Measurements from ENCODE around the genes CYS1 and HPCAL1.

DNA sequence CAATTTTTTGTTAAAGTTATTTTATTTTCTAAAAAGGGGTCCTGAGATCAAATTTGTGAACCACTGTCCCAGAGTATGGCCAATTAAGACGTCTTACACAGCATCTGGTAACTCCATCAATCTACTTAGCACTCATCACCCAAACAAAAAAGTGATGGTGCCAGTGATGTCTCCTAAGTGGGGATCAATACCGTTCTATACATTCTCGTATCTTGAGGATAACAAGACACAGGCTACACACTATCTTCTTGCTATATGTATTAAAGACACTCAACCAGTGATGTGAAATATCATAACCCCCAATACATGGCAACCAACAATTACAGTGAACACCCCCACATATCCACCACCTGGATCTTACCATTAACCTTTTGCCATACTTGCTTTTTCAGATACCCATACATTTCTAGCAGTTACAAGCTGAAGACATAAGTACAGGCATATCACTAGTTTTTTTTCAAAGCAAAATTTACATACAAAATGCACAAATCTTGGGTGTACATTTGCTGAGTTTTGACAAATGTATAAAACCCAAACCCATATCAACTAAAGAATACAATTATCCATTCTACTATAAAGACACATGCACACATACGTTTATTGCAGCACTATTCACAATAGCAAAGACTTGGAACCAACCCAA is 9.5 kb downstream of the YWHAQ start:
- PRO-cap = no peak

DNA sequence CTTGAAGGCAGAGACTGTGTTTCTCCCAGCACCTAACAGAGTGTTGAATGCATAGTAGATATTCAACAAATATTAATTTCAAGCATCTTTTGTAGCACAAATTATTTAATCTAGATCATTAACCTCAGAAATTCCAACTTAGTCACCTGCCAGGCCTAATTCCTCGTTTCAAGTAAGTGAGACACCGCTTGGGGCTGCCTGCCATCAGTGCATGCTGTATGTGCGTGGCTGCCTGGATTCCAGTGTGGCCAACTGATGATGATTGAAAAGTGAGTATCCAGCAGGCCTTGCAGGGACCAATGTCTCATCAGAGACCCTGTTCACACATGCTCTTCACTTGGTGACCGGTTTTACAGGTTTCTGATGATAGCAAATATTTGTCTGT is 13.6 kb upstream of the YWHAQ start:
- PRO-cap = no peak

- PRO-cap = no peak
Measured at GRCh38 chr2:9667836-9668415, 37.1 kb upstream of the YWHAQ start.

DNA sequence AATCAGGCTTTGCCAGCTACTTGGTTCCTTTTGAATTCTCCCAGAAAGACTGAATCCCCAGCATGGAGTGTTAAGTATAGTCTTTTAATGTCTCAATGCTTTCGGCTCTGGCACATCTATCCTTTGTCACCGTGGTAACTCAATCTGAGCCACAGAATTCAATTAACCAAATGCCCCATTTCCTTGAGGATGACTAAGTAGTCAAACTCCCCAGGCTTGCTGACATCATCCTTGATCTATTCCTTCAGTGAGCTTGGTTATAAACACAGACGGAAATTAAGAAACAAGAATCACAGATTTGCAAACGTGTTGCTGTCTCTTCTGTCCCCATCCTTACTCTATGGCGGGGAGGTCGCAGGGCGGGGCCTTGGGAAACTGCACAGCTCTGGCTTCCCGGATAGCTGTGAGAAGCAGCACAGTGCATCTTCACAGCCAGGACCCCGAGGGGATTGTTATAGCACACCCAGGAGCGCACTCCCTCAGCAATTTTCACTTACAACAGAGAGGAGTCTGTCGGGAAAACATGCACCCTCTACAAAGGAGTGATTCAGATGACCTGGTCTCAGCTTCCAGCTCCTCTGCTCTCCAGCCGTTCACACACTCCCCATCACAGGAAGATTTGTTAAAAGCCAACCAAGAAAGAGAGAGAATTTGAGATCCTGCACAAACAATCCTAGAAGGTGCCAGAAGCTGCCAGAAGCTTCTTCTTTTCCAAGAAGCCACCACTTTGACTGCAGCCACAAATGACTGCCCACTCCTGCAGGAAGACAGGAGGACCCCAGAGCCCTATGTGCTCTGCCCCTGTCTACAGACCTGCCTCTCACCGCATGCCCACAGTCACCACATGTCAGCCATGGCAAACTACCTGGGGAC is 44.8 kb upstream of the YWHAQ start:
- PRO-cap = no peak

DNA sequence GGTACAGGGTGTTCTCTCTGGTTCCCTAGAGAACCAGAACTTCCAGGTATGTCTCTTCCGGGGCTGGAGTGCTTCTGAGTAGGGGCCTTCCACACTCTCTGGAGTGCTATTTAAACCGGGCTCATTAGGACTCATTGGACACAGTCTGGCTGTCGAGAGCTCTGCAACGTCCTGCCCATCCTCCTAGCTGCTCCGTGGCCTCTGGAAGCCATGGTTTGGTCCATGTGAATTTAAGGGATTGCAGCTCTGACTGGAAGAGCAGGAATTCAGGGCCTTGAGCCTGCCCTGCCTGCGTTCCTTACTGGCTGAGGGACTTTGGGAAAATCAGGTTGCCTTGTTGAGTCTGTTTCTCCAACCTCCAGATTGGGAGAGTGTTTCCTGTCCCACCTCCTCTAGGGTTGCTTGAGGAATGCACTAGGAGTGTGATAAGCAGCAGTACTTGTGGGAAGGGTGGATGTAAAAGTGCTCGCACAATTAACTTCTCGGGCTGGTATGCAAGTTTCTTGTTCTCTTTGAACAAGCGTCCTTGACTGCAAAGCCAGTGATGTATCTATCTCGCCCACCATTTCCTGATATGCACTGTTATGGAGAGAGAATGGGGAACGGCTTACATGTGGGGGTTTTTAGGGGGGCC is 84.4 kb upstream of the YWHAQ start:
- PRO-cap = no peak

GRCh38 chr2:9754033-9754566 is 89.2 kb upstream of the TAF1B start:
- PRO-cap = unidirectional peak, minus-strand start at chr2:9754362

DNA sequence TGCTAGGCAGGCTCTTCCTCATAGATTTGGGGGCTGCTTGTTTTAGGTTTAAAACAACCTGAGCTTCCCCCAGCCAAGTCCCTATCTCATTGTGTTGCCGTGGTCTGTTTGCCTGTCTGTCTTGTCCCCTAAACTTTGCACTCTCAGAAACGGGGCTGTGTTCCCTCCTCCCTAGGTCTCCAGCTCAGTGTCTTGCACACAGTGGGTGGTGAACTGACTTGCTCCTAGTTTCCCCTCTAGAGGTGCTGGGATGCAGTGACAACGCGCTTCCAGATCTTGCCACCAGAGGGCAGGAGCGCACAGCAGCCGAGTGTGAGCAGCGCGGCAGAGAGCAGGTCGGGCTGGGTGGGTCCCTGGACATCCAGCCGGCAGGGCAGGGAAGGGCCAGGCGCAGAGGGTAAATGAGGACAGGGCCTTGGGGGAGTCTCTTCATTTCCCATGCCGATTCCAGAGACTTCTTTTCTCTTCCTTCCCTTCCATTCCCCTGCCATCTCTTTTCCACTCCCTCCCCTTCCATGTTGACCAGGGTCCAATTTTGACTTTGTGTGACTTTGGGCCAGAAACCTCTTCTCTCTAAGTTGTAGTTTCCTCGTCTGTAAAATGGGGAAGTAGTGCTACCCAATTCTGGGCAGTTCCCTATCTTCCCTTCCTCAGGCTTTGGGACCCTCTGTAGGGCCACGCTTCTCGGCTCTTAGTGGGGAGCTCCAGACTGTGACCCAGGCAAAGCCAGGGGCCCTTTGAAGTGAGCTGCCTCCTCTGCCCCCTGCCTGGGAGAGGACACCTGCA is 43.5 kb upstream of the TAF1B start:
- PRO-cap = no peak

- PRO-cap = unidirectional peak, plus-strand start at chr2:9976191
Measured at GRCh38 chr2:9976035-9976478, 24.6 kb downstream of the GRHL1 start.

DNA sequence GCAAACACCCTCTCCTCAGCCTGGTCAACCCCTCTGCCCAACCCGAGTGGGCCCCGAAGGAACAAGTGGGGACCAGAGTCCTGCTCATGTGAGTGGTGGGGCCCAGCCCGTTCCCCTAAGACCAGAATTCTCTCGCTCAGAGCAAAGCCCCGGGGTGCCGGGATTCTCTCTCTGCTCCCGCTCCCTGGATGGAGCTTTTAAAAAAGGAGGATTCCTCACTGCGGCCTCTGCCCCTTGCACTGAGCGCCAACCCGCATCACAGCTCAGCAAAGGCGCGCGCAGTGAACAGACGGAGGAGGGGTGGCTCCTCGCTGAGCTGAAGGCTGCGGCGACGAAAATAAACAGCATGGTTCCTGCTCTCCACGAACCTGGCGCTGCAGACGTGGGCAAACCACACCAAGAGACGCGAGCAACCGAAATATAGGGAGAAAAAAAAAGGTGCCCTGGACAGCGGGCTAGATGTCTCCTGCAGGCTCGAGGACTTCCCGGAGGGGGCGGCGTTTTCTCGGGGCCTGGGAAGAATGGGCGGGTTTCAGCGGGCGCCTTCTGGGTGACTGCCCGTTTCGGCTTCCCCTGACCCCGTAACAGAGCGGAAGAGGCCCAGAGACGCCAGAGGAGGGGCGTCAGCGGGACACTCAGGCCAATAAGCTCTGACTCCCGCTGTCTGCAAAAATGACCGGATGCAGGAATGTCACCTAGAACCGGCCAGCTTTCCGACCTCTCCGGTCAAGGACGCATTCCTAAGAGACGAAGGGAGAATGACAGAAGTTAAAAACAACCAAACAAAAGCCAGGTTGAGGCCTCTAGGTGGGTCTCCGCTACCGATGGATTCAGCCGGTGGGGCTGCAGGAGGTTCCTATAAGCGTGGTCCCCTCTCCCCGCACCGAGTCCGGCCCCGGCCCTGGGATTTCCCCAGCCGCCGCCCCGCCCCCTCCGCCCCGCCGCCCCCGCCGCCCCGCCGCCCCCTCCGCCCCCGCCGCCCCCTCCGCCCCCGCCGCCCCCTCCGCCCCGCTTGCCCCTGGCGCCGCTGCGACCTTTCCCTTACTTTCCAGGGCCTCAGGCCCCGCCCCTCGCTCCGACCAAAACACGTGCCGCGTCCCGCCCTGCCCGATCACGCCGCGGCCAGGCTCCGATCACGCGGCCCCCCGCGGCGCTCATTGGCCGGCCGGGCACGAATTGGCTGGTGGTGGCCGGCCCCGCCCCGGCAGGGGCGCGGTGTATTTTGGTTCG is 670 bp upstream of the KLF11 start:
- PRO-cap = bidirectional peak, plus-strand start at position 603 of the sequence, minus-strand start at position 476 of the sequence; bidirectional peak, plus-strand start outside the sequence, minus-strand start at position 1,043 of the sequence

DNA sequence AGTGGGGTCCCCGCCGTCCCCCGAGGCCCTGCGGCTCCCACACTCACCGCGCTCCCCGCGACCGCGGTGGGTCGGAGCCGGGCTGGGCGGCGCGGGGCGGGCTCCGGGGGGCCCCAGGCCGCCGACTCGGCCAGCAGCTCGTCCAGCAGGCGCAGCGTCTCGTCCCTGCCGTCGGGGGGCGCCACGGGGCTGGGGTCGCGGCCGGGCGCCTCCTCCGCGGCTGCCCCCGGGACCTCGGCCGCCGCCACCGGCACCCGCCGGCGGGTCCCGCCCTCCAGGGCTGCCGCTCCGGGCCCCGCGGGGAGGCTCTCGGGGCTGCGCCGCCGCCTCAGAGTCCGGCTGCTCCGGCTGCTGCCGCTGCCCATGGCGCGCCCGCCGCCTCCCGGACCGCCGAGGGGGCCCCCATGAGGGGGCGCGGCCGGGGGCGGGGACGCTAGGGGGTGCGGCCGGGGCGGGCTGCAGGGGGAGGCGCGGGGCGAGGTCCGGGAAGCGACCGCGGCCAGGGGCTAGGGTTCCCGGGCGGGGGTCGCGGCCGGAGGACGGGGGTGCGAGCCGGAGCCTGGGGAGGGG is at the start of gene CYS1:
TSS of gene CYS1 (minus strand) at position 553 of the 570 bp plus-strand sequence.
- PRO-cap = bidirectional peak, plus-strand start at position 471 of the sequence, minus-strand start at position 128 of the sequence

DNA sequence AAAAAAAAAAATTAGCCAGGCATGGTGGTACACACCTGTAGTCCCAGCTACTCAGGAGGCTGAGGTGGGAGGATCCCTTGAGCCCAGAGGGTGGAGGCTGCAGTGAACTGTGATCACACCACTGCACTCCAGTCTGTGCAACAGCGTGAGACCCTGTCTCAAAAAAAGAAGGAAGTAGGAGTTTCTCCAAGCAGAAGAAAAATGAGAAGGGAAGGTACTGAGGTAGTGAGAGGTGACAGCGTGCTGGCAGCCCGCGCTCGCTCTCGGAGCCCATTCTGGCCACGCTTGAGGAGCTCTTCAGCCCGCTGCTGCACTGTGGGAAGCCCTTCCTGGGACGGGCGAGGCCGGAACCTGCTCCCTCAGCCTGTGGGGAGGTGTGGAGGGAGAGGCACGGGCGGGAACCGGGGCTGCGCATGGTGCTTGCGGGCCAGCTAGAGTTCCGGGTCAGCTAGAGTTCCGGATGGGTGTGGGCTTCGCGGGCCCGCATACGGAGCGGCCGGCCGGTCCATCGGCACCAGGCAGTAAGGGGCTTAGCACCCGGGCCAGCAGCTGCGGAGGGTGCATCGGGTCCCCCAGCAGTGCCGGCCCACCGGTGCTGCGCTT is 10.9 kb upstream of the CYS1 start:
- PRO-cap = no peak

DNA sequence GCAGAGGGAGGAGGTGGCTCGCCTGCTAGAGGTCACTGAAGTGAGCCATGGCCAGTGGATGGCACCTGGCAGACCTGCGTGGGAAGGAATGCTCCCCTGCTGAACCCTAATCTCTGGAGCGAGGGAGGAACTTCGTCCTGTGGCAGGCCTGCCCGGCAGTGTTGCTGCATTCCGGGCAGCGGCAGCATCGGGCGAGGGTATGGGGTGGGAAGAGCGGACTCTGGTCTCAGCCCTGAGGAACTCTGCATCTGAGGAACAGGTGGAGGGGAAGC is 25.1 kb upstream of the HPCAL1 start:
- PRO-cap = no peak

DNA sequence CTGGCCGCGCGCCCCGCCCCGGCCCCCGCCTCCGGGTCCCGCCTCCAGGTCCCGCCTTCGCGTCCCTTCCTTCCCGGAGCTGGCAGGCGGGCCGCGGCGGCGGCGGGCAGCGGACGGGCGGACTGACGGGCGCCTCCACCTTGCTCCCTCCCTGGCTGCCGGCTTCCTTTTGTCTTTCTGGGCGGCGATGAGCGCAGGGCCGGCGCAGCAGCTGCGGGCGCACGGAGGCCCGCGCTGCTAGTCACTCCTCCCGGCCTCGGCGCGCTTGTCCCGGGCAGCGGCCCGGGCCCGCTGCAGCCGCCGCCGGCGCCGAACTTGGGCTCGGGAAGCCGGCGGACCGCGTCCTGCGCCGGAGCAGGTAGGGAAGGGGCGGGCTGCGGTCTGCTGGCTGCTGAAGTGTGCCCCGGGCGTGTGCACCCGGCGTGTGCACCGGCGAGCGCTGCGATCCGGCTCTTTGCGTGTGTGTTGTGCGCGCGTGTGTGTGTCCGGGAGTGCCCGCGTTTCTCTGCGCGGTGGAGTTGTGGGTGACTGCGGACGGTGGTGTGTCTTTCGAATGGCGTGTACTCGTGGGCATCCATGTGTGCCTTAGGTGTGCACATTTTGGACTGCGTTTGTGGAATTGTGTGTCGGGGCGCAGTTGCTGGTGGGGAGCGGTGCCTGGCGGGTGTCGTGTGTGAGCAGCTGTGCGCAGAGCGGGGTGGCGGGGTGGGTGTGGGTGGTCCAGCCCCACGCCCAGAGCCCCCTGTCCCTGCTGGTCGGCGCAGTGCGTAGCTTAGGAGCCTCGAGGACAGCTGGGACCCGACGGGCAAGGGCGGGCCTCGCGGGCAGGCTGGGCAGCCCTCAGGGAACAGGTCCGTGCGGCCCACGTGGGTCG is at the start of gene HPCAL1:
TSS of gene HPCAL1 (plus strand) at position 85 of the 874 bp plus-strand sequence.
- PRO-cap = bidirectional peak, plus-strand start at position 85 of the sequence, minus-strand start outside the sequence

- PRO-cap = bidirectional peak, plus-strand start at chr2:10303916, minus-strand start at chr2:10303846; bidirectional peak, plus-strand start at chr2:10304089, minus-strand start at chr2:10304145
Measured at GRCh38 chr2:10303694-10304452, 1.2 kb downstream of the HPCAL1 start.

DNA sequence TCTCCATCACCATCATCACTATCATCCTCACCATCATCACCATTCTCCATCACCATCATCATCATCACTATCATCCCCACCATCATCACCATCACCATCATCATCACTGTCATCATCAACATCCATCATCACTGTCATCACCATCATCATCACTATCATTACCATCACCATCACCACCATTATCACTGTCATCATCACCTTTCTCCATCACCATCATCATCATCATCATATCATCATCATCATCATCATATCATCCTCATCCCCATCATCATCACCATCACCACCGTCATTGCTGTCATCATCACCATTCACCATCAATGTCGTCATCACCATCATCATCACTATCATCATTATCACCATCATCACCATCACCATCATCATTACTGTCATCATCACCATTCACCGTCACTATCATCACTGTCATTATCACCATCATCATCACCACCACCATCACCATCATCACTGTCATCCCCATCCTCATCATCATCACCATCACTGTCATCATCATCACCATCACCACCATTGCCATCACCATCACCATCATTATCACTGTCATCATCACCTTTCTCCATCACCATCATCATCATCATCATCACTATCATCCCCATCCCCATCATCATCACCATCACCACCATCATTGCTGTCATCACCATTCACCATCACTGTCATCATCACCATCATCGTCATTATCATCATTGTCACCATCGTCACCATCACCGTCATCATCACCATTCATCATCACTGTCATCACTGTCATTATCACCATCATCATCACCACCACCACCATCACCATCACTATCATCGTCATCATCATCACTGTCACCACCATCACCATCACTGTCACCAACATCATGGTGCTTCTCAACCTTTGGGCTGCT is 9.6 kb downstream of the HPCAL1 start:
- PRO-cap = no peak

GRCh38 chr2:10405838-10406438 is 42.2 kb downstream of the ODC1 start:
- PRO-cap = no peak

- PRO-cap = no peak
Measured at GRCh38 chr2:10427222-10428115, 20.7 kb downstream of the ODC1 start.

DNA sequence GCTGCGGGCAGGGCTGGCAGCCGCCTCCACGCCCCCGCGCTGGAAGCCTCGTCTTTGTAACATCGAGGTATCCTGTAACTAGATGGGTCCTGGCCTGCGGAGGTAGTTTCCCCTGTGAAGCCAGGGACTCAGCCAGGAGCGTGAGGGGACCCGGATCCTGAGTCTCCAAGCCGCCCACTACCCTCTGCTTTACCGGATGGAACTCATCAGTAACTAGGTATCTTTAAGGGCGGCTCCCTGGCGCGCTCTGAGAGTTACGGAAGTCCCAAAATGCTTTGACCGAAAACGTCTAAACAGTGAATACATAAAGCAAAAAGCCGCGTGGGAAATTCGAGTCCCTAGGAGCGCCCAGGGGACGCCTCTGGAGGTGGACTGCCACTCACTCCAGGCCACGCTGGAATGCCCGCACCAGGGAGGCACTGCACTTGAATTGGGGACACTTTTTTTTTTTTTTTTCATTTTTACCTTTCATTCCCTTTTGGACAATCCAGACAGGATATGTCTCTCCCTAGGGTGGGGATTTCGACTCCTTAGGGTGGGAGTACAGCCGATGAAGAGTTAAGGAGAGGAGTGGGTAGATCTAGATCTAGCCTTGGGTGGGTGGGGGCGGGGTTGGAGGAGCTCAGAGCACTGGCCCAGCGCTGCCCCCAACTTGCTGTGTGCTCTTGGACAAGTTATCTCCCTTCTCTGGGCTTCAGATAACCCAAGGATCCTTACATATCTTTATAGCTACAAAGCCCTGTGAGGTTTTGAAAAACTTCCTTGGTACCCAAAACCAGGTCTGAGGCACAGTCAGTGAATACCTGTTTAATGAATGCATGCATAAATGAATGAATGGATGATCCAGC is 1.1 kb upstream of the ODC1 start:
- PRO-cap = bidirectional peak, plus-strand start at position 587 of the sequence, minus-strand start at position 401 of the sequence

- PRO-cap = unidirectional peak, plus-strand start at chr2:10490960; unidirectional peak, plus-strand start at chr2:10490985; unidirectional peak, plus-strand start at chr2:10491037
Measured at GRCh38 chr2:10490601-10491305, 42.6 kb upstream of the ODC1 start.

GRCh38 chr2:10810037-10810551 is 2.5 kb downstream of the PDIA6 start:
- PRO-cap = no peak